Measurements from ENCODE around the gene KCNJ6.

GRCh38 chr21:37375705-37376580 lies 9.4 kb downstream of the DYRK1A start:
- PRO-cap, result no peak

DNA sequence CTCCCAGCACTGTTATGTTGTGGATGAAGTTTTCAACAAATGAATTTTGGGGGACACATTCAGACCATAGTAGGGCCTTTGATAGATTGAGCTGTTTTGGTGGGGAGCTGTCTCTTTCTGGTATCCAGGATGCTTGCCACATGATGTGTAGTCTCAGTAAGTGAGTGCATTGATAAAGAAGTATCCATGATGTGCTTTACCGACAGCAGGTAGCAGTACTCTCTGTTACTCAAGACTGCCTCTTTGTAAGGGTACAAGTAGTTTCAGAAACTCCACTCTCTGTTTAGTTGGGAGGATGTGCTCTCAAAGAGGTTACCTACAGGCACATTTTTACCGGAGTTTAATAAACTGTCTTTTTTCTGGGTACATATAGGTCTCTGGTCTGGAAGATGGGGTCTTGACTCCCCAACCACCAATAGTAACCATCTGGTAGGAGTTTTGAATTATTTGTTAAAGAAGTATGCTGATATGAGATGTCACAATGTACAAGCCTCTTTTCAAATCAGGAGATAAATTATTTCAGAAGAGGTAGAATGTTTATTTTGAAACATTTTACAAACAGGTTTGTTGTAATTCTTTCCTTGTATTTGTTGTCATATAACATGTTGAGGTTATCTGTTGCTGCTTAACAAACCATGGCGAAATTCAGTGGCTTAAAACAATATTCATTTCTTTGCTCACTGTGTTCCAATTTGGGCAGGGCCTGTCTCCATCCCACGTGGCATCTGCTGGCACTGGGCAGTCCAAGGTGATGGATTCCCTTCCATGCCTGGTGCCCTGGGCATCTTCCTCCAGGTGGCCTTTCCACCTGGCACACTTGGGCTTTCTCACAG lies 26.7 kb downstream of the DYRK1A start:
- PRO-cap, result no peak

- PRO-cap, result no peak
Observed at GRCh38 chr21:37408699-37409145, 42.1 kb downstream of the DYRK1A start.

GRCh38 chr21:37580475-37581062 lies 214.0 kb downstream of the DYRK1A start:
- PRO-cap, result no peak

- PRO-cap, result no peak
Observed at GRCh38 chr21:37590331-37590689, 223.7 kb downstream of the DYRK1A start.

DNA sequence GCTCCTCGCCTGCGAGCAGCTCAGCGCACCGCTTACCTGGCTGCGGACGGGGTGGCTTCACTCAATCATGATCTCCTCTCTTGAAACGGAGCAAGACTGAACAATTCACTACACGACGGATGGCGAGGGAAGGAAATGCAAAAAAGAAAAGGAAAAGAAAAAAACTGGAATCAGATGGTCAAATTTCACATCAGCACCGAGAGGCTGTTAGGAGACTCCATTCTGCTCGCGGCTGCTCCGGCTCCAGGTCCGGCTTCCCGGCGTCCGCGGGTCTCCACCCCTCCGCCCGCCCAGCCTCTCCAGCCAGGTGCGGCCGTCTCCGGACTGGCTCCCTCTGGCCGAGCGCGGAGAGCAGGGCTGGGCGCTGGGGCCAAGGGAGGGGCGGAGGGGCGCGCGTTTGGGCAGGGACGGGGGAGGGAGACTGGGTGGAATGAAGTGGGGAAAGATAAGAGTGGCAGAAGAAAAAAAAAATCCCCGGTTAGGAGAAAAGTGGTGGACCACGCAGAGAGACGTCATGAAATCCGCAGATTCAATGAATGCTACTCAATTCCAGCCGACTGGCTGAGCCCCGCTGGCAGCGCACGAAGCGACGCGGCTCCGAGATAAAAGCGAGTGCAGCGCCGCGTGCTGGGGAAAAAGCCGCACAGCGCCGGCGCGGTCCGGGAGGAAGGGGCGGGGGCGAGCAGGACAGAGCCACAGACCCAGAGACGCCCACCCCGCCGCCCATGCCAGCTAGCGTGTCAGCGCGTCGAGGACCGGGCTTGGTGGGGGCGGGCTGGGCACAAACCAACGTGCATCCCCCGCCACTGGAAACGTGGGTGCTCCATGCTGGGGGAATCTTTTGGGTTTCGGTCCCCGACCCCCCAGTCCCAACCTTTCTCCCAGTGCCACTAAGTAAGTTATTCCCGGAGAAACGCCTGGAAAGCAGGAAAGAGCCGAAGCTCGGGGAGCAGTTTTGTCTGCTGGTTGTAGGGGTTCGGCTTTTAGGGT lies at the start of gene KCNJ6:
KCNJ6 (minus strand) TSS at position 610 of the 990 bp plus-strand sequence.
- PRO-cap, result no peak

DNA sequence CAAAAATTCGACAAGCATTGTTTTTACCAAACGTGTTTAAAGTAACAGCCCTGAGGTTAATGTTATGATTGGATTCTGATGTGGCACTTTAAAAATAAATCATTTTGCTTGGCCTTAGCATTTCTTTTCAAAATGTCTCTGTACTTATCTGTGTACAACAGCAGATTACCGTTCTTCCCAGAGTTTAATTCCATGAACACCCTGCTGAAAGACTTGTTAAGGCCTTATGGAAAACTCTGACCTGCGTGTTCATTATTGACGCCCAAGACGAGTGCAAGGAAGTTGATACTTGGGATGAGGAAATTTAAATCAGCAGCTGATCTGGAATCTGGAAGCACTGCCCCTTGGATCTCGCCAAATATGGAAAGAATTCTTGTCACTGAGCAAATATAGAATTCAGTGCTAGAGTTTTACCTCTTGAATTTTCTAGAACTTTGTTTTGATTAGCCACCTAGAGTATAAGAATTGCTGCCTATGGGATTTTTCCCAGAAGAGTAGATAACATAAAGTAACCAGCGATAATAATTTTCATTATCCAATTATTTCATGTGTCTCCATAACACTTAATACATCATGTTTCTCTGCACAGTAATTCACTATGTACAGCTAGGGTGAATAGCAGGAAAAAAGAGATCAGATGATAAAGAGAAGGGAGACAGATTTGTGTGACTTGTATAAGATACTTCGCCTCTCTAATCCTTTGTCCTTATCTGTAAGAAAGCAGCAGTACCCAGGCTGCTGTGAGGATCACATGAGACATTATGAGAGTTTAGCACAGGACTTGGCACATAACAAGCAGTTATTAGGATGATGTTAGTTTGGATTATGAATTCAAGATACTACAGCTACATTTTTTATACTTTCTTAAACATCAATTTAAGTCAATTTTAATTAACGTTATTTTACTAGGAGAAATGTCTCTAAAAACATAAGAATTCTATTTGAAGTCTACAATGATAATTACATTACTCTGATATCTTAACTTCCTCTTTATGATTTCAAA lies 6.5 kb downstream of the ERG start:
- PRO-cap, result no peak

- PRO-cap, result no peak
Observed at GRCh38 chr21:38495234-38495628, 3.0 kb downstream of the ERG start.

DNA sequence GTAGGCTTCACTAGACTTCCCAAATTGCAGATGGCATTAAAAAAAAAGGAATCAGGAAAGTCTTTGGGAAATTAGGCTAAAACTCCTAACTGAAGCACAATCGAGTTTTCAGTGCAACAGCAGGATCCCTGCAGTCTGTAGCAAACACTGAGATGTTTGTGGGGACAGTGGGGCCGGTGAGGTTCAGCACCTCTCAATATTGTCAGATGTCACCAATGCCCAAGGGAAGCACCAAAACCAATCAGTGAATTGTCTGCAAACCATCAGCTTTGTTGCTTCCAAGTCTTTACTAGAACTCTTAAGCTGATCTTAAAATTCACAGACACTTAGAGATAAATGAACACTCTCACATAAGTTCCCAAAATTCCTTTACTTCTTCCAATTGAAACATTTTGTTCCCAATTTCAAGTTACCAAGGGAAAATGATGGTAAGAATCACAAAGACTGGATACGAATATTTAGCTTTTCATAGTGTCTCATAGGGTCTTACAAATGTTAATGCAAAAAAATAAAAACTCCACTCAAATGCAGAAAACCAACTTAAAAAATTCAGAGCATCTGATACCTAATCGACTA lies 2.5 kb downstream of the ERG start:
- PRO-cap, result no peak

- PRO-cap, result no peak
Observed at GRCh38 chr21:38499146-38499712, 952 bp upstream of the ERG start.

GRCh38 chr21:38751555-38752012 lies 54.1 kb upstream of the ETS2 start:
- PRO-cap, result no peak

GRCh38 chr21:38798385-38798894 lies 7.3 kb upstream of the ETS2 start:
- PRO-cap, result no peak

- PRO-cap, result no peak
Observed at GRCh38 chr21:38834774-38835094, 29.0 kb downstream of the ETS2 start.

GRCh38 chr21:38897411-38897915 lies 91.7 kb downstream of the ETS2 start:
- PRO-cap, result no peak

GRCh38 chr21:38956549-38957541 lies 151.1 kb downstream of the ETS2 start:
- PRO-cap, result no peak

- PRO-cap, result no peak
Observed at GRCh38 chr21:39022745-39024070, 160.0 kb downstream of the PSMG1 start.

DNA sequence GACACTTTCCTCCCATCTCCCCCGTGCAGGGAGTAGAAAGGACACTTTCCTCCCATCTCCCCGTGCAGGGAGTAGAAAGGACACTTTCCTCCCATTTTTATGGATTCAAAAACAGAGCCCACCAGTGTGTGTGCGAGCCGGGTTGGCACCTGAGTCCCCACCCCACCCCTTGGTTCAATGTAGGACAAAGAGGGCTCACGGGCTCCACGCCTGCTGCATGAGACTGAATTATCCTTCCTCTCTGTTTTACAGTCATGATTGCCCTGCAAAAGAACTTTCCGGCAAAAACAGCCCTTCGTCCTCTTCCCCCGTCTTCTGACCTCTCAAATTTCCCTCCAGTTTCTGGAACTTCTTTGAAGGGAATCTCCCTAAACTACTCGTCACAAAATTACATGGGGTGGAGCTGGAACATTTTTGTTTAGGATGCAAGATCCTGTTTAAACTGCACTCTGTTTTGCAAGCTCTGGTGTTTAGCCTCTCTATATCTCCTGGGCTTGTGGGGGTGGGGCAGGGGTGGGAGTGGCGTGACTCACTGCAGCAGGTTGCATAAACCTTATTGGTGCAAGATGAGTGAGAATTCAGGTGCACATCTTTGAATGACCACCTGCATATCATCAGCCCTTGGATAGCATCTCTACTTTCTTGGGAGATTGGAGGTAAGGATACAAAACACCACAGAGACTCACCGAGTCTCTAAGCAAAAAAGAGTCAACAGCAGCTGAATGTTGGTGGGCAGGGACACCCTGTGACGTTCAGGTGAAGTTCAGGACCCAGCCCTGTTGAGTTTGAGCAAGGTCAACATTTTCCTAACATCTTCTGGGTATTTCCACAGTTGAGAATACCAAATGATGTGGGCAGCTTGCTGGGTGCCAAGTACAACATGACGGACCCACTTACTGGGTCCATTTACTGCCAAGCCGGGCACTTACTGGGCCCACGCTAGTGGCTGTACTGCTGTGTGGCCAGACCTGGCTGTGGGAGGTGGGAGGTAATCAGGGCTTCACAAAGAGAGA lies 99.6 kb downstream of the PSMG1 start:
- PRO-cap, result no peak

- PRO-cap, result no peak
Observed at GRCh38 chr21:39188726-39189099, 5.5 kb upstream of the PSMG1 start.

- PRO-cap, result no peak
Observed at GRCh38 chr21:39209294-39209799, 26.1 kb upstream of the PSMG1 start.

DNA sequence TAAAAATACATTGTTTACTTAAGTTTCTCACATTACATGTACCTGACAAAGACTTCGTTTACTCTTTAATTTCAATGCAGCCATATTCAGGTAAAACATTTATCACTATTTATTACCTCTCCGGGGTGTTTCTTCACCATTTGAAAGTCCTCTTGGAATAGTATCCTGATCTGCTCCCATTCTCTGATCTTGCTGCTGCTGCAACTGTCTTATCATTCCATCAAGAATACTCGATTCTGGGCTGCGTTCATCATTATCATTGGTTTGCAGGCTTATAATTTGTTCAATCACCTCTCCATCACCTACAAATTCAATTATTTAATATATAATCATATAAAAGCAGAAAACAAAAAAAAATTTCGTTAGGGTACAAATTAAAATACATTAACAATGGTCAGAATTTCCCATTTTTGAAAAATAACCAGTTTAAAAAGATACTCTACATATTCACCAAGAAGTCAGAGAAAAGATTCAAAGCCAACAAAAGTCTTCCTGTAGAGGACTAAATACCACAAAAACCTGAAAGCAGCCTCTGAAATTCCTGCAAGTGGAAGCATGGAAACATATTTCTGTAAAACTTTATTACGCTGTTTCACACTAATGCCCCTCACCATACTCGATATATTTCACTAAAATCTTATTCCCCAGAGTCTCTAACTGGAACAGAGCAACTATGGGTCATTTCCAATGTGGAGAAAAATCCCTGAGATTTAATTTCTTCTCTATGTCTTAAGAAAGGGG lies 54.9 kb downstream of the BRWD1 start:
- PRO-cap, result no peak